Temporal lobe (tissue), 2 donors: ENCODE measurements around the genes TAB2, RAET1G and RAET1L.

GRCh38 chr6:148524738-148525420 lies 182.2 kb downstream of the SASH1 start:
- RAMPAGE, long total RNA = no peak

DNA sequence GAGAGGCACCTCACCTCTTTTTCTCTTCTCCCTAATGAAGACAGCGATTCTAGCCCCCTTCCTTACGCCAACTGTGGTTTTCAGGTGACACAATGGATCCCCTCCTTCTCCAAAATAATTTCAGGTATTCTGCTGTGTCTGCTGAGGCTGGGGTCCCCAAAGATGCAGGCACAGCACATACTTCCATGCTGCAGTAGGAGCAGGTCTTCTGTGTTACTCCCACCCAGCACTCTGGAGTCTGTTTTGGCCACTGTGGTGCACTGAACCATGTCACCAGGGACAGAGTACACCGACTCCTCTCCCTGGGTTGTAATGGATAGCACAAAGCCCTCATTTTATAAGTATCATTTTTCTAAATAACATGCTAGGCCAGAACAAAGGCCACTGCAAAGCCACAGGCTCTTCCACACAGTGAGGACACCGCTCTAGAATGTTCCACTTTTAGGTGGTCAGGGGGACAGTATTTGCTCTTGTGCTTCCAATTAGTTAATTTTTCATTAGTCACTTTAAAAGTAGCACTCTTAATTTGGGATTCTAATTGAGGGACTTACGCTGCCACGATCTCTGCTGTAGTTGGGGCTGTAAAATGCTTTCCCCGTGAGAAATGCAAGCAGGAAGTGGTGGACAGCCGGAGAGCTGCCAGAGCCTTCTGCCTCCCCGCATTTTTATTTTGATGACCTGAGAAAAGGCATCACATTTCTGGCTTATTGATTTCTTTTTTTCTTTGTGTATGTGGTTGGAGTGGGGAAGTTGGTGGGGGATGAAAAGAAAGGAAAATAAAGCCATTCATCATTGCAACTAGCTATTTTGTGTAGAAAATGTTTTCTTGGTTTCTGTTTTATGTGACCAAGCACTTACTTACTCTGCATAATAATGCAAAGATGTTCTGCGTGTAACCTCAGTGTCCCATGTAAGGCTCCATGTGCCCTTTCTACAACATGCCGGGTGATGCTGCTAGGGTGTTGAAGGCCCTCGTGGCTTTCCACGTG lies 195.7 kb downstream of the SASH1 start:
- RAMPAGE, long total RNA = no peak

- RAMPAGE, long total RNA = no peak
Measured at GRCh38 chr6:148548266-148548827, 198.5 kb upstream of the UST start.

DNA sequence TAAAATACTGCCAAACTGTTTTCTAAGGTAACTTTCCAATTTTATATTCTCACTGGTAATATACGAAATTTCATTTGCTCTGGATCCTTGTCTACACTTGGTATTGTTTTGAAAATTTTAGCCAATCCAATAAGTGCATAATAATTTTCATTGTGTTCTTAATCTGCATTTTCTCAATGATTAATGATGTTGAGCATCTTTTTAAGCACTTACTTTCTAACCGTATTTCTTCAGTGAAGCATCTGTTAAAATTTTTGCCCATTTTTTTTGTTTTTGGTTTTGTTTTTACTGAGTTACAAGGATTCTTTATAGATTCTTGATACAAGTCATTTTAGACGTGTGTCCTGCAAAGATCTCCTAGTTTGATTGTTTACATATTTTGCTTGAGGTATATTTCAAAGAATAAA lies 142.8 kb upstream of the UST start:
- RAMPAGE, long total RNA = no peak

DNA sequence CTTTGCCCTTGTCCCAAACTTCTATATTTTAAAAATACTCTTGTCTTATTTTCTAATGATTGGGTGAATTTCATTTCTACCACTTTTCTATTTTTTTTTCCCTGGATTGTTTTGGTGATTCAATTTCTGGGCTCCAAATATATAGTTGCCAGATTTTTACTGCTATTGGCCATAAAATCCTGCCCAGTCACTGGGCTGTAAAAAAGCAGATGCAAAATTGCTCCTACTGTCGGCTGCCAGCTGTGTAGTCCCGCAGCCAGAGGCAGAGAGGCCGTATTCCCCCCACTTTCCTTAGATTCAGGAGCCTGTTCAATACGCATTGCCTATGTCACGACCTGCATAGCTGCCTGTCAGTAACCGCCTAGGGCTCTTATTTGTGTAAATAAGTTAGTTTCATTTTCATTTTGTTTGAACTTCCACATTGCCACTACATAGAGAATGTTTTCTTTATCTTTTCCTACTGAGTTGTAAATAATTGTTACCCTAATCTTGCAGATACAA lies 46.1 kb upstream of the UST start:
- RAMPAGE, long total RNA = no peak

DNA sequence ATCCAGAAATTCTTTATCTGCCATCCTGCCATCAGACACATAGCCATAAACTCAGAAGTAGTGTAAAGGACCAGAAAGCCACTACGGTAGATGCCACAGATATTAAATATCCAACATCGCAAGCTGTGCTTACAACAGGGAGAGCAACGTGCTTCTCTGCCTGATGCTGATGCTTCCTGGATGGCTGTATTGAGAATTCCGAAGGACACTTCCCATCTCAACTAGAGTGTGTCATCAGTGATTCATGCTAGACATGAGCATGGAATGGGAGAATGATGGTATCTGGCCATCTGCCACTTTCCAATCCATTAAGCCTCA lies 265.1 kb downstream of the UST start:
- RAMPAGE, long total RNA = no peak

- RAMPAGE, long total RNA = no peak
Measured at GRCh38 chr6:149065801-149066720, 251.5 kb upstream of the TAB2 start.

- RAMPAGE, long total RNA = no peak
Measured at GRCh38 chr6:149228507-149228815, 89.1 kb upstream of the TAB2 start.

DNA sequence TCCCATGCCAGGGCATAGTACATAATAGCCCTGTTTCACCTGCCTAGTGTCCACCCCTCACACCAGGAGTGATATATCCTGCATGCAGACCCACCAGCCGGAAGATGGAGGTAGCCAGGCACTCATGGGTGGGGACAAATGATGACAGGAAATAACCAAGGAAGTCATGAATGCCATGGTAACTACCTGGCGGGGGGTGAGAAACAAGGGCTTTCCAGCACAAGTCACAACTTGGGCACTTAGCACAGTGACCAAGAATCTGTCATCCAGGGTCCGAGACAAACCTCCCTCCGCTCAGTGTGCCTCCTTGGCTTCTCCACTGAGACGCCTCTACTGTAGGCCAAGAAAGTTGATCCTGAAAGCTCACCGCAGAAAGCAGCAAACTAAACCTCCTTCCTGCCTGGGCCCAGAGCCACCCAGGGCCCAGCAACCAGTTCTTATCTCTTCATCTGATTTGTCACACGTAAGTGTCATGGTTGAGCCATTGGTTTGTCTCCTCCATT lies 84.5 kb upstream of the TAB2 start:
- RAMPAGE, long total RNA = no peak

DNA sequence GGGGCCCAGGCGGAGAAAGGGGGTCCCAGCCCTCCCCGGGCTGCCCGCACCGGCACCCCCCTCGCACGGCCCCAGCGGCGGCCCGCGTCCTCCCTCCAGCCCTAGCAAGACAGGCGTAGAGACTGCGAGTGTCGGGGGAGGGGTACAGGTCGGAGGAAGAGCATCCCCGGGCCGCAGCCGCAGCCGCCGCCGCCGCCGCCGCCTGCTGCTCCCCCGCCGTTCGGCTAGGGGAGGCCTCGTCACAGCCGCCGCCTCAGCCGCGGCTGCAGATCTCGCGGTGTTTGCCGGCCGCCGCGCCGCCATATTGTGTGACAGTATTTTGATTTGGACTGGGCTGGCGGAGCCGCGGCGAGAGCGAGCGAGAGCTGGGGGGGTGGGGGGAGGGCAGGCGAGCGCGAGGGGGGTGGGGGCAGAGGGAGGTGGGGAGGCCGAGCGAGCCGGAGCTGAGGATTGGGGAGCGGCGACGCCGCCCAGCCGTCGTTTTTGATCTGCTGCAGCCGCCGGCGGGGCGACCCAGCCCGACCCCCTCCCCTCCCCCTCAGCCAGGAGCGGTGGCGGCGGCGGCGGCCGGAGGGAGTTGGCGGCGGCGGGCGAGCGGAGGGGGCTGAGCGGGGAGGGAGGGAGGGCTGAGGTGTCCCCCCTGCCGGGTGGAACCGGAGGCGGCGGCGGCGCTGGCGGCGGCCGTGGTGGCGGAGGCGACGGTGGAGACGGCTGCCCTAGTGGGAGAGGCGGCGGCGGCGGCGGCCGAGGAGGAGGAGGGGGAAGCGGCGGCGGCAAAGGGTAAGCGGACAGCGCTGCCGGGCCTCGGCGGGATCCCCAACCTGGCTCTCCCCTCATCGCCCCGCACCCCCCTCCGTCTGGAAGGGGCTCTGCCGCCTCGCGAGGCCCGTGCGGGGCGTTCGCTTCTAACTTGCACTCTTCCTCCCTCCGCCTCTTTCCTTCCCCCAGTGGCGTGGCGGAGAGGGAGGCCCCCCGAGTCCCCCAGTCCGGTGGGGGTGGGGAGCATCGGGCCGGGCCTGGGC lies at the start of gene TAB2:
TAB2 (plus strand) TSS at position 477 of the 1,022 bp plus-strand sequence.
- RAMPAGE, long total RNA = no peak

GRCh38 chr6:149378491-149379183 lies 21.4 kb upstream of the SUMO4 start:
- RAMPAGE, long total RNA = no peak

GRCh38 chr6:149638377-149638661 lies 10.2 kb downstream of the KATNA1 start:
- RAMPAGE, long total RNA = no peak

- RAMPAGE, long total RNA = no peak
Measured at GRCh38 chr6:149819548-149820340, 44.4 kb downstream of the LRP11 start.

DNA sequence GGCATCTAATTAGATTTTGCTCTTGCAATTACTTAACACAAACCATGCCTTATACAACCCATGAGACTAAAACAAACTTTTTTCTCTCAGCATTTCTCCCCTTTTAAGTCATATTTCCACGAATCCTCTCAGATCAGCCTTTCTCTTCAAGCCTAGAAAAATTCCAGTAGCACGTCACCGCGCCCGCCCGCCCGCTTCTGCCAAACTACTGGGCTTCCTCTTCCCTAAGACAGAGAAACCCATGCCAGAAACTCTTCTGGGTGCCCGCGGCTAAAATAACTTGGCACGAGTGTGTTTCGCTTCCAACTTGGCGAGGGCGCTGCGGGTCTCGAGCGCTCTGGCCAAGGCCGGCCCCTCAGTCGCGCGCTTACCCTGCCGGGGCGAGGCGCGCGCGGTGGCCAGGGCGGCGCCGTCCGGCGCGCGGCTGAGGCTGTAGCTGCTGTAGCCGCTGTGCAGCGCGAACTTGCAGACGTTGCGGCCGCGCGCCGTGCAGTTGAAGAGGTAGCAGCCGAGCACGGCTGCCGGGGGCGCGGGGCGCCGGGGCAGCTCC lies 1.0 kb downstream of the LRP11 start:
- RAMPAGE, long total RNA = no peak

DNA sequence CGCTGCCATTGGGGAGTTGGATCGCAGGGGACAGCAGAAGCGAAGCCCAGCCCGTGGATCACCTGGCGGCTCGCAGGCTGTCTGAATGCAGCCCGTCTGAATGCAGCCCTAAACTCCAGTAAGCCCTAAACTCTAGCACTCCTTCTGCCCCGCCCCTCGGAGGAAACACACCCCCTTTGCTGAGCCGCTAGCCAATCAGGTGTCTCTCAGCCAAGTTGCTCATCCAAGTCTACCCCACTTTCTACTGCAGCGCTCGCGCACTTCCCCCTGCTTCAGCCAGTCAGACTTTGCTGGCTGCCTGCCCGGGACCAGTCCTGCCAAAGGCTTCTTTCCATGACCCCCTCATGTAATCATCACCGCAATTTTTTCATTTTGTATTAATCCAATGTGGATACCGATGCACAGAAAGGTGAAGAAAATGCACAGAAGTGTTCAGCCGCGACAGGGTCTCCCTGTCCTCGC lies at the start of gene RAET1G:
RAET1G (minus strand) TSS at position 120 of the 462 bp plus-strand sequence.
- RAMPAGE, long total RNA = no peak

GRCh38 chr6:150025360-150025919 lies at the start of gene RAET1L:
TSS of gene RAET1L (minus strand) at chr6:150025532.
- RAMPAGE, long total RNA = no peak

GRCh38 chr6:150117841-150118125 lies 25.1 kb upstream of the PPP1R14C start:
- RAMPAGE, long total RNA = no peak

GRCh38 chr6:150118517-150119718 lies 23.9 kb upstream of the PPP1R14C start:
- RAMPAGE, long total RNA = no peak

GRCh38 chr6:150202350-150203023 lies 59.6 kb downstream of the PPP1R14C start:
- RAMPAGE, long total RNA = no peak

DNA sequence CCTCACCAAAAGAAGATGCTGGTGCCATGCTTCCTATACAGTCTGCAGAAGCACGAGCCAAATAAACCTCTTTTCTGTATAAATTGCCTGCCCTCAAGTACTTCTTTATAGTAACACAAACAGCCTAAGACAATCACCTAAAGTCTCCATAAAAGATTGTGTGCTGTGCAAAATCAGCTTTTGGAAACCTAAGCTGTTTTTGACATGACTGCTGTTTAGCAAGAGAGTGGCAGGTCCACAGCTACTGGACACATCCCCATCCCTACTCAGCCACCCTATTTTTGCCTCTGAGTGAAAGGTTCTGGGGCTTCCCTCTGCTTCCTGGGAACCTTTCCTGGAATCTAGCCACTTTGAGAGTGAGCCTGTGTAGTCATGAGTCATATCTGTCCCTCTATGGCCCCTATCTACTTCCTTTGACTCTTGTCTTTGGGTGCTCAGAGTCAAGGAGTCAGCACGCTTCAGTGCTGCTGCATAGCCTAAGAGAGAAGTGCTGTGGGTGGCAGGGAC lies 110.0 kb downstream of the PPP1R14C start:
- RAMPAGE, long total RNA = no peak